Umbilical cord (tissue), 2 donors: ENCODE data around the gene N4BP3.

- RAMPAGE, long total RNA: no peak
Observed at GRCh38 chr5:177489313-177489635, 8.1 kb downstream of the PDLIM7 start.

GRCh38 chr5:177496006-177497197 is 1.0 kb downstream of the PDLIM7 start:
- RAMPAGE, long total RNA: start-site peak on the minus strand at chr5:177496822-177496866, 22 and 33 reads in 2 replicates

DNA sequence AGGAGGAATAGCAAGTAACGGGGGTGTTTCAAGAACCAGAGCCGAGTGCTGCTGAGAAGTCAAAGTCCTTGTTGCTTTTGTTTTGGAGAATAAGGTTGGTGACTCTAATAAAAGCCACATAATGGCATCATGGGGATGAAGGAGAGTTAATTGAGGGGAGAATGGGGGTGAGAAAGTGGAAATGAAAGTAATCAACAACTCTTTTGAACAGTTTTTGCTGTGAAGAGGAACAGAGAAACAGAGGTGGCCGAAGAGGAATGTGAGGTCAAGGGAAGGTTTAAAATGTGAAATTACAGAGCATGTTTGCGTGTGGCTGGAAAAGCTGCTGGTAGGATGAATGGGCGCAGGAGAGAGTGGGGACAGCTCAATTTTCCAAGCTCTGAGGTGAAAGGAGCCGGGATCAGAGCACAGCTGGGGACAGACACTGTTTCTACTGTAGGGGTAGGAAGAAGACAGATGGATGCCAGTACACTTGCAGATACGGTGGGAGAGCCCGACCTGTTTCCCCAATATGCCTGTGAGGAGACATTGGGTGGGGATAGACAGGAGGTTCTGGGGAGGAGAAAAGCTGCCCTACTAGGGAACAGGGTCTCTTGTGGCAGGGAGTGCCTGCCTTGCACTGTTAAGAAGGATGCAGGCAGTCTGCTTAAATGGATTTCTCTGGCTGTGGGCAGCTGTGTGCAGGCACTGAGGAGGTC is 4.8 kb upstream of the PDLIM7 start:
- RAMPAGE, long total RNA: no peak

GRCh38 chr5:177524268-177524907 is 7.6 kb upstream of the DDX41 start:
- RAMPAGE, long total RNA: no peak

DNA sequence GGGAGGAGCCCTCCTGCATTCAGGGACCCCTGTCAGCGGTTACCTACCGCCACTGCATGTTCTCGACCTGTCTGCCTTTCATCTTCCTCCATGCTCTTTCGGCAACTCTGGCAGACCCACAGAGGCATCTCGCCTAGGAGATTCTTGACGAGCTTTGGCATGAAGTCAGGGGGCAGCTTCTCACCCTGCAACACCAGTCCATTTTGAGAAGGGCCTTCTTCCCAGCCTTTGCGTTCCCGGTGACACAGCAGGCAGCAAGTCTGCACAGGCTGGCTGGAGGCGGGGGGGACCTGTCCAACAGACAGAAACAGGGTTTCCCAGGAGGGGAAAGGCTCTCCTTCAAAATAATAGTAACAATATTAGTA is 15.5 kb downstream of the FAM193B start:
- RAMPAGE, long total RNA: no peak

DNA sequence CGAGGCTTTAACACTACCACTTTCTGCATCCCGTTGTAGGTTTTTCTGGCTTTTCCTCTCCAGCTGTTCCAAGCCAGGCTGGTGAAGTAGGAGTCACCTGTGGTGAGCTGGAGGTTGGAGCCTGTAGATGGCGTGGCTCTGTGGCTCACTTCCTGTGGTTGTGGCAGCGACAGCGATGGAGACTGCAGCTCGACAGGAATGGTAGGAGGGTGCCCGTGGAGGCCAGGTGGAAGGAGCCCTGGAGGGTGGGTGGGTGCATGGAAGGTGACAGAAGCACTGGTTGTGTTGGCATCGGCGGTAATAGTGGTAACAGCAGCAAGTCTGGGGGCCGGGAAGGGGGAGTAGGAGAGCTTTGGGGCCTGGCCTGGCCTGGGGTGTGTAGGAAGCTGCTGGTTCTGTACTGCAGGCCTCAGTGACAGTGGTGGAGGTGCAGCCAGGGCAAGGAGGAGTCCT is 186.7 kb downstream of the PROP1 start:
- RAMPAGE, long total RNA: no peak

GRCh38 chr5:177883245-177883821 is 112.7 kb downstream of the PROP1 start:
- RAMPAGE, long total RNA: no peak

- RAMPAGE, long total RNA: no peak
Observed at GRCh38 chr5:178112968-178113968, at the start of gene N4BP3. Gene N4BP3, plus strand, starts transcription at chr5:178113532.

GRCh38 chr5:178152857-178153483 is 715 bp downstream of the NHP2 start:
- RAMPAGE, long total RNA: no peak

GRCh38 chr5:178163937-178164667 is 10.4 kb upstream of the NHP2 start:
- RAMPAGE, long total RNA: no peak

- RAMPAGE, long total RNA: no peak
Observed at GRCh38 chr5:178239716-178240069, 7.1 kb upstream of the PHYKPL start.

- RAMPAGE, long total RNA: no peak
Observed at GRCh38 chr5:178330643-178331158, 98.1 kb upstream of the PHYKPL start.

- RAMPAGE, long total RNA: no peak
Observed at GRCh38 chr5:178453187-178453801, 136.9 kb downstream of the COL23A1 start.

- RAMPAGE, long total RNA: no peak
Observed at GRCh38 chr5:178488550-178488749, 101.7 kb downstream of the COL23A1 start.

GRCh38 chr5:178527185-178527866 is 62.9 kb downstream of the COL23A1 start:
- RAMPAGE, long total RNA: no peak

GRCh38 chr5:178619720-178620200 is 7.1 kb downstream of the CLK4 start:
- RAMPAGE, long total RNA: no peak

DNA sequence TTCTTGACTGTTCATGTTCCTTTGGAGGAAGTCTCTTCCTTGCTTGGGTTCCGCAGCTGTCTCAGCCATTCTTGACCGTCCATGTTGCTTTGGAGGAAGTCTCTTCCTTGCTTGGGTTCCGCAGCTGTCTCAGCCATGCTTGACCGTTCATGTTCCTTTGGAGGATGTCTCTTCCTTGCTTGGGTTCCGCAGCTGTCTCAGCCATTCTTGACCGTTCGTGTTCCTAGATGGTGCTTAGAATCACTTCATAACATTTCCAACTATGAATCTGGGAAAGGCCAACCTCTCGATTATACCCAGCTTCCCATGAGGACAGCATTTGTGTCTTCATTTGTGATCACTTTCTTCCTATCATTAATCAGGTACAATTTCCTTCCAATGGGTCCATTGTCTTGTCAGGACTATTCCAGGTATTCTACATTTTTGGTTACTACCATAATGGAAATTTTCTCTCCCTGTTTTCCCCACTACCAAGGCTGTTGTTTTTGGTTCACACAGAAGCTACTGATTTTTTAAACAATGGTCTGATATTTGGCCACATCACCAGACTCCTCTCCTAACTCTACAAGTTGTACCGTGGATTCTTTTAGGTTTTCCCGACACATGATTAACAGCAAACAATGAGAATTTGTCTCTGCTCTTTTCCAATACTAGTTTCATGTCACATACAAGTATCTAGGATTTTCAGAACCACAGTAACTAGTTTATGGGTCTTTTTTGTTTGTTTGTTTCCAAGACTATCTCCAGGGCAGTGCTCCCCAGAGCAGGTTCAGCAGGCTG is 115.1 kb downstream of the ZNF354C start:
- RAMPAGE, long total RNA: no peak

GRCh38 chr5:179272938-179273370 is 72.3 kb downstream of the ADAMTS2 start:
- RAMPAGE, long total RNA: no peak

DNA sequence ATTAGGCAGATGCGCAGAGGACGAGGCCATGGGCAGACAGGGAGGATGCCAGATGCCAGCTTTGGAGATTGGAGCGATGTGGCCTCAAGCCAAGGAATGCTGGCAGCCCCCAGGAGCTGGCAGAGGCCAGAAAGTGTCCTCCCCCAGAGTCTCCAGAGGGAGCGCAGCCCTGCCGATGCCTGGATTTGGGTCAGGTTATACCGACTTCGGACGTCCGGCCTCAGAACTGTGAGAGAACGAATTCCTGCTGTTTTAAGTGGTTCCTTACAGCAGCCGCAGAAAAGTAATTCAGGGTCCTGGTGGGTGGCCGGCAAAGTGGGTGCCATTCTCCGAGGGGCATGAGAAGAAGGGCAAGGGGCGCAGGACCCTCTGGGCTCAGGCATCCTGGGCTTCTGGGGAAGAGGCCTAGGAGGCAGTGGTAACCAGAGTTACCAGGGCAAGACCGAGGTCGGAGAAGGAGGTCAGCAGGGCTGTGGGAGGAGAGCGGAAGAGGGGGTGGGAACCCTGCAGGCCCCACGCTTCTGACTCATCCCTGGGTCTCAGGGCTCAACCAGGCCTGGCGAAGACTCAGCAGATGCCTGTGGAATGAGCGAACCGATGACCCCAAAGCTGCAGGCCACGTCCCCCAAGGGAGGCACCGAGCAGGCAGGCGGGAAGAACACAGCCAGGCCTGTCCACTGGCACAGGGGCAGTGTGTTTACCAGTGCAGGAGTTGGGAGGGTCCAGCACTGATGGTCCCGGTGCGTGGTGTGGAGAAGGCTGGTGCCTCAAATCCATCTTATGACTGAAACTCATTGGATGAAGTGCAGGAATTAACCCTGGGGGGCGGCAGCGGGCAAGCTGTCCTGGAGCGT is 69.5 kb downstream of the ADAMTS2 start:
- RAMPAGE, long total RNA: no peak

- RAMPAGE, long total RNA: no peak
Observed at GRCh38 chr5:179288292-179288429, 57.1 kb downstream of the ADAMTS2 start.